GM12892 (cell line): ENCODE results near the genes LRRC18, ERCC6 and AGAP6.

- RRBS, result no CpG with 5 or more reads among the region's 3 CpGs
Measured at GRCh38 chr10:48939523-48940257, at the start of gene LRRC18. Gene LRRC18, minus strand, starts transcription at chr10:48939840.

DNA sequence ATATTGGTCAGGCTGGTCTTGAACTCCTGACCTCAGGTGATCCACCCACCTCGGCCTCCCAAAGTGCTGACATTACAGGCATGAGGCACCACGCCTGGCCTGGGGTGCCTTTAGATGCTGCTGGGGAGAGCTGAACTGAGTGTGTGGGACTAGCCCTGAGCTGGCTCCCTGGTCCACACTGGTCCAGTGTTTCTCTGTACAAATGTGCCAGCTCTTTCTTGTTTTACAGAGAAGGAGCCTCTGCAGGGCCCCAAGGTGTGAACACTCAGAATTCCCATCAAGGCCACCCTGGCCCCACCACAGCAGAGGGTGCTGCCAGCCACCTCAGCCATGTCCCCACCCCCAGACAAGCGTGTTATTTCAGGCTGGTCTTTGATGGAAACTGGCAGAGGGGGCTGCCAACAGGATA lies 68.4 kb upstream of the LRRC18 start:
- RRBS, result no CpG with 5 or more reads among the region's 3 CpGs

GRCh38 chr10:49296249-49297244 lies 2.4 kb upstream of the C10orf71 start:
- RRBS, result no CpG with 5 or more reads among the region's 20 CpGs

DNA sequence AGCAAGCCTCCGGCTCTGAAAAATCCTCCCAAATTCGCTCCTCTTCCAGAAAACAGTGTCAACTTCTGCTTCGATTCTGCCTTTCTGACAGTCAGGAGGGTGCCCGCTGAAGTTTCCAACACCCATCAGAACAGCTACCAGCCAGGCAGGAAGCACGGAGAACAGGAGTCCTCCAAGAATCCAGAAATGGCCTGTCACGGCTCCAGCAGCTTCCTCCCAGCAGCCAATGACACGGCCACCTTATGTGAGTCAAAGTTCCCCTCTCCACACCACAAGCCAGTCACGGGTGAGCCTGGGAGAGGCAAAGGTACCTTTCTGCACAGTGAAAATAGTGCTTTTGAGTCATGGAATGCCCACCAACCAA lies 24.1 kb downstream of the C10orf71 start:
- RRBS, result no CpG with 5 or more reads among the region's 8 CpGs

DNA sequence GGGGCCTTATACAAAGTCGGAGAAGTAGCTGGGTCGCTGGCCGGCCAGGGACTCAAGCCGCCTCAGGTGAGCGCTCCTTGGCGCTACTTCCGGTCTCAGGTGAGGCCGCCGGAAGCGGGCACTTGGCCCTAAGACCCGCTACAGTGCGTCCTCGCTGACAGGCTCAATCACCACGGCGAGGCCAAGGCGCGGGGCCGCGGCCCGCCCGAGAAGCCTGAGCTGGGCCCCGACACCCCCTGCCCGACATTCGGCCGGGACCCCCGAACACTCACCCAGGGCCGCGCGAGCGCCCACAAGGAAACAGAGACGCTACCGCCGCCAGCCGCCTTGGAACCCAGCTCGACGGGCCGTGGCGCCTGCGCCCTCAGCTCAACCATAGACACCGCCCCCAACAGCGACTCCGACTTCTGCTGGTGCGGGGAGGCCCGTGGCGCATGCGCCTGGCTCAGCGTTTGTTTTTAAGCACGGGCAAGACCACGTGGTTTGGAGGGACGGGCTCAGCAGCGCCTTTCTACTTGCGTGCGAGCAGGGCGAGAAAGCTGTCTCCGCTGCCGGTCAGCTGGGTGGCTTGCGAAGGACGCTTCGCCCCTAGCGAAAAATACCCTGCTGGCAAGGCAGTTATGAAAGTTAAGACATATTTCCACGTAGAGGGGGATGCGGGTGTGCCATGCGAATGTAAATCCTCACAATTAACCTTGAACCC lies at the start of gene ERCC6:
TSS of gene ERCC6 (minus strand) at position 432 of the 703 bp plus-strand sequence.
- RRBS, result 2% methylated on average over 5 of the region's 63 CpGs

DNA sequence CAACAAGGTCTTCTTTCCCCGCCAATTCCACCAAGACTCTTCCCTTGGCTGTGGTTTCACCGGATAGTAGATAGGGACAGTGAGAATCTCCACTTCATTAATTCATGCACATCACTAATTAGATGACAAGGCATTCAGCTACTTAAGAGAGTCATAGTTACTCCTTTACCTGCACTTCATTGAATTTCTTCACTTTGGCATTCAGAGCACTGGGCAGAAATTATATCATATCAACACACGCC lies 23.6 kb downstream of the C10orf53 start:
- RRBS, result no CpG with 5 or more reads among the region's 3 CpGs

DNA sequence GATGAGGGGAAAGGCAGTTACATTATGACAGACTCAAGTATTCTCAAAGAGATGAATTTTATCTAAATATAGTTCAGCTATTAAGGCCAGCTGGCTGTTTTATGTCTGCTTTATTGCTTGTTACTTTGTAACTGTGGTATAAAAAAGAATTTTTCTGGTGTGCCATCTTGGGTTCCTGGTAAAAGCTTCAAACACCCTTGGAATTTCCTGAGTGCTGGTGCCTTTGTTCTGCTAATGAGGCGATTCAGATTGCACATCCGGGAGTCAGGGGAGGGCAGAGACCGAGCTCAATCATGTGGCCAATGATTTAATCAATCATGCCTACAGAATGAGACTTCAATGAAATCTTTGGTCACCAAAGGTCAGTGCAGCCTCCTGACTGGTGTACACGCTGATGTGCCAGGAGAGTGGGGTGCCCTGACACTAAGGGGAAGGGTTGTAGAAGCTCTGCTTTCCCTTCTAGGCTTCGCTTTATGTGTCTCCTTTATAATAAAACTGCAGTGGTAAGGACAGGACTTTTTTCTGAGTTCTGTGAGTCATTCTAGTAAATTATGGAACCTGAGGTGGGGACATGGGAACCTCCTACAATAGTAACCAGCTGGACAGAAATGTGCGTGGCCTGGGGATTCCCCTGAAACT lies 69.3 kb upstream of the OGDHL start:
- RRBS, result no CpG with 5 or more reads among the region's 6 CpGs

DNA sequence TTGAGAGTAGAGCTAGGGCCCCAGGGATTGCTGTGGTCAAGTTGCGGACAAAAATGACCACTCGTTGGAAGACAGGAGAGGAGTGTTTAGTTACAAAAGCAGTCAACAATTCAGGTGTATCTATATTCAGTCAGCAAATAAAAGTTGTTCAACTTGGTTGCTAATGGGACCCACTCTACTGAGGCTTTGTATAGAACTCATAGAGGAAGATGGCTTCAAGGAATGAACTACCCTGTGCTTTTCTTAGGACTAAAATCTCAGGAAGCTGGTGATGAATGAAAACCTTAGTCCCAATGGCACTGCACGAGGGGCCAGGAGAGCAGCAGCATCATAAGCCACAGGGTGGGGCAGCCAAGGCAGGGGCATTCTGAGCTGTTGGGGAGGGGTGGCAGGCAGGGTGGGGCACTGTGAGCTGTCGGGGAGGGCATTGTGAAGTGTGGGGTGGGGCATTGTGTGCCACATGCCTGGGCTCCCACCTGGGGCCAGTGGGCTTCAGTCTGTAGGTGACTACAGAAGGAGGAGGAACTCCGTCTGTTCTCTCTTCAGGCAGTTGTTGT lies at the start of gene AGAP6:
TSS of gene AGAP6 (plus strand) at position 533 of the 557 bp plus-strand sequence.
- RRBS, result no CpG with 5 or more reads among the region's 5 CpGs

DNA sequence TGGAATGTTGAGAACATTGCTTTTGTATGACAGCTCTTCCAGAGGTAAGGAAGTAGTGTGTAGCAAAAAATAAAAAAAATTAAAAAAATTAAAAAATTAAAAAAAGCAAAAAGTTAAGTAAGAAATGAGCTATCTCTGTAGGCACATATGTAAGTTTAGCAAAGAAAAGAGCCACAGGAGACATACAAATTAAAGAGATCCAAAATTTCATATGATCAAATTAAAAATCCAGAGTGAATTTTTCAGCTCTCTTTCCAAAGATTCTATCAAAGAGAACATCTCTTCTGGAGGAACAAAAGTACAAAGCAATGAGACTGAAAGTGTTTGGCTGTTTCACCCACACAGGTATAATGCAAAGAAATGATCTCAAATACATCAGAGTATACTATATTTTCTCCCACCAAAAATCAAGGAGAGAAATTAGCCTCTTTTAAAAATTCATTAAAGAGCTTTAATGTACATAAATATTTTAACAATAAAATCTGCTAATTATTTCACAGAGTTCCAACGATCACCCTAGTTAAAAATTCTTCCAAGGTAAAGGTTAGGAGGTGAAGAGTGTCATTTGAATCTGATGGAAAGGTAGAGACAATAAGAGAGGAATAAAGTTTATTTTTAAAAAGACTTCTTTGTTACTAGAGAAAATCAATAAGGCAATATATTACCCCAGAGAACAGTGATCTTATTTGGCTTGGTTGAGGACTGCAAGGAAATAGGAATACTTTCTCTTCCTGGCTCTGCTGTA lies 74.9 kb upstream of the ASAH2 start:
- RRBS, result no CpG with 5 or more reads among the region's 1 CpG

DNA sequence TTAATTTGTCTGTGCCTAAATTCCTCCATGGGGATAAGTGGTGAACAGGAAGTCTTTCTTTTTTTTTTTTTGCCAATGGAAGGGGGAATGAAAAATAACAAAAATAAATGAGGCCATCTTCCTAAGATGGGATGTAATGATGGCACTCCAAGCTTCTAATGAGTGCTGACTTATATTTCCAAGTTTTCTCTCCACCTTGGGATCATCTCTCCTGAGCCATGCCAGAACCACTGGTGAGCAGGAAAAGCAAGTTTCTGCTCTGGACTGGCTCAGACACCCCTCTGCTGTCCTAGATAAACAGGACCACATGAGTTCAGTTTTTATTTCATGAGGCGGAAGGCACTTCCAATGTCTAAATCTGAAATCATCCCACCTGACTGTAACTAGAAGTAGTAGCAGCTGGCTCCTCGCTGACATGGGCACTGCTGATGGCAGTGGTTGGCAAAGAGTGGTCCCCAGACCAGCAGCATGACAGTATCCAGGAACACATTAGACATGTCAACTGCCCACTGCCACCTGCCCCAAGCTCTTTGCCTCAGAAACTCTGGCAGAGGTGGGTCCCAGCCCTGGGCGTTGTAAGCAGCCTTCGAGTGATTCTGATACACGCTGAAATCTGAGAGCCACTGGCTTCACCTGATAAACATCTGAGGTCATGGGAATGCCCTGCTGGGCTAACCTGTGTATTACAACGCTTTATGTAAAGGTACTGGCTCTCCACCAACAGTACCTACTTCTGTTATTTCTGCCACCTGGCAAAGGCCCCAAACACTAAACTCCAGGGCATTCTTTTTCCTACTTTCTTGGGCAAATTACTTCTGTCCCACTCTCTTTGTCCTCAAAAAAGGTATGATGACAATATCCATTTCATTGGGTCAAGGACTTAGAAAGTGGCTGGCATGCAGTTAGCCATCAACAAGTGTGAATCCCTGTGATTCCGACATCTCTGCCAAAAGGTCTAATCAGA lies 9.4 kb downstream of the SGMS1 start:
- RRBS, result no CpG with 5 or more reads among the region's 7 CpGs

- RRBS, result no CpG with 5 or more reads among the region's 27 CpGs
Measured at GRCh38 chr10:50660000-50660773, 36.4 kb upstream of the SGMS1 start.

DNA sequence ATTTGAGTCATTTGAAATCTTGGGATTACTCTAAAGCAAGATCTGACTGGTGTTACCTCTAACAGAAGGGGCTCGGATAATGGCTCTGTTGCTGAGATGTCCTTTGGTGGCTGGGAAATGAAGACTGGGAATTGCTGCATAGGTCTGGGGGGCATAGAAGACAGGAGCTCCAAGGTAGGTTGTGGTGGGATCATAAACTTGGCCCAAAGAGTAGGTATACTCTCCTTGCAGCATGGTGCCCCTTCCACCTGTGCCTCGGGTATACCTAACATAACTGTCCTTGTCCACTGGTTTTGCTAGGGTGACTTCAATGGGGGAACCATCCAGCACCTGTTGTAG lies 69.5 kb downstream of the A1CF start:
- RRBS, result no CpG with 5 or more reads among the region's 2 CpGs

GRCh38 chr10:50991081-50991511 lies 83.2 kb upstream of the PRKG1 start:
- RRBS, result no CpG with 5 or more reads among the region's 34 CpGs

- RRBS, result no CpG with 5 or more reads among the region's 2 CpGs
Measured at GRCh38 chr10:51232586-51233198, 158.4 kb downstream of the PRKG1 start.

- RRBS, result no CpG with 5 or more reads among the region's 1 CpG
Measured at GRCh38 chr10:51647019-51647410, 52.4 kb downstream of the CSTF2T start.

- RRBS, result no CpG with 5 or more reads among the region's 6 CpGs
Measured at GRCh38 chr10:51700417-51700793, 1.0 kb upstream of the CSTF2T start.

DNA sequence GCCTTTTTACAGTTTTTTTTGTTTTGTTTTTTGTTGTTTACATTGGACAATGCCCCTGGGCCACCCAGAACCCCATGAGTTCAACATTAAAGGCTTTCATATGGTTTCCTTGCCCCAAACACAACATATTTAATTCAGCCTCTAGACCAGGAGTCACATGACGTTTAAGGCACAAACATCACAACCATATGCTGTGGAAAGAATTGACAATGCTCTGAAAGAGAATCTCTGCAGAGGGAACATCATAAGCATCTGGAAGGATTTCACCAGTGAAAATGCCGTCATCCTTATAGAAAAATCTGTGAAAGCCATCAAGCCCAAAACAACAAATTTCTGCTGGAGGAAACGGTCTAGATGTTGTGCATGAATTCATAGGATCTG lies 211.9 kb upstream of the DKK1 start:
- RRBS, result no CpG with 5 or more reads among the region's 3 CpGs

DNA sequence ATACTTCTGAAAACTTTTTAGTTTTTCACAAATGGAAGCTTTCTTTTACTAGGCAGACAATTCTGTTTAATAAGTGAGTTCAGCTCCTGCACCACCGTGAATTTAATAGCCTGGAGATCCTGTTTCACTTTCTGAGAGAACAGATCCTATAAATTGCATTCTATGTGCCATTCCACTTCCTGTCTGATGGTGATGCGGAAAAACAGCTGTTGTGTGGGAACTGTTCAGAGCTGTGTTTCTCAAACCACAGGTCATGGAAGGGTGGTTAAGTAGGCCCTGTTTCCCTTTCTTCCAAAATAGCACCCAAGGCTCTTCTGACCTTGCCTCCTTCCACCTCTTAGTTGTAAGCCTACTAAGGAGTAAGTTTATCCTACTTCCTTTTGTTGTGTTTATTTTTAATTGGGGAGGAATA lies 97.2 kb upstream of the DKK1 start:
- RRBS, result no CpG with 5 or more reads among the region's 2 CpGs

DNA sequence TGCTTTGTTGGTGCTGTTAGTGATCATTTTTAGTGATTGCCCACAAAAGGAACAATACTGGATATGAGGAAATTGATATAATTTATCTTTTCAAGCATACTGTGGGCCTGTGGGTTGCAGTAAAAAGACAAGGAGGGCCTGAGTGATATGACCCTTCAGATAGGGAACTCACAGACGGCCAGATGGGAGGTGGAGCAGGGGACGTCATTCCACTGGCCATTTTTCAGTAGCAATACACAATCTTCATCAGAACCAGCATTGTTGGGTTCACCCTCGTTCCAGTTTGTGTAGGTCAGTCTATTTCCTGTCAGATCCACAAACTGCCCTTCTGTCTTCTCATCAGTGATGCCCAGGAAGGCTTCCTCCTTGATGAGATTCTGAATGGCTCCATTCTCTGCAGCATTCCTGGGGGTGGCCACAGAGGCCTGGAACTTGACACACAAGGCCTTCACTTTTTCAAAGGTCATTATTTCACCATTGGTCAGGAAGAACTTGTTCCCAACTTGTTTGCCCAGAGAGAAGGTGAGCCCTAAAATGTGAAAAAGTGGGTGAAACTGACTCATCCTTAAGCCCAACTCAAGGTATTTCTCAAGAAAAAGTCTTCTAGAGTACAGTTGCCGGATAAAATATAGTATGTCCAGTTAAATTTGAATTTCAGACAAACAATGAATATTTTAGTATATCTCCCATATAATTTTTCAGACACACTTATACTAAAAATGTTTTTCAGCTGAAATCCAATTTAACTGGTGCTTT lies 4.4 kb downstream of the MBL2 start:
- RRBS, result no CpG with 5 or more reads among the region's 4 CpGs

DNA sequence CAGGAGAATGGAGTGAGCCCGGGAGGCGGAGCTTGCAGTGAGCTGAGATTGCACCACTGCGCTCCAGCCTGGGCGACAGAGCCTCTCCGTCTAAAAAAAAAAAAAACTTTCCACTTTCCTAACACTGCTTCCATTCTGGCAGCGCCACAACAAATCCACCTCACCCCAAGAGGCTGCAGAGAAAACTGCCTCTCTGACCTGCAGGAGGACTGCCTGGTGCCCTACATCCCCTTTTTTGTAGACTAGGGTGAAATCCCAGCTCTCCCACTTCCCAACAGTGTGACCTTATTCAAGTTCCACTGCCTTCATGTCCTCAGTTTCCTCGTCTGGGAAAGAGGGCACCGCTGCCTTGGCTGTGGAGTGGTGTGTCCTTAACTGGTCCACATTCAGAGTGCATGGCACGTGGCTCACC lies 2.6 kb upstream of the MBL2 start:
- RRBS, result no CpG with 5 or more reads among the region's 9 CpGs